Occipital lobe (tissue), 2 donors: ENCODE data around the genes FUNDC1, DIPK2B and RP2.

- RAMPAGE, long total RNA = no peak
These were observed 113.8 kb downstream of the NYX start for GRCh38 chrX:41560923-41561449.

GRCh38 chrX:41665129-41665643, 23.6 kb upstream of the GPR34 start:
- RAMPAGE, long total RNA = no peak

- RAMPAGE, long total RNA = no peak
These were observed 3.4 kb upstream of the GPR82 start for GRCh38 chrX:41720585-41721001.

DNA sequence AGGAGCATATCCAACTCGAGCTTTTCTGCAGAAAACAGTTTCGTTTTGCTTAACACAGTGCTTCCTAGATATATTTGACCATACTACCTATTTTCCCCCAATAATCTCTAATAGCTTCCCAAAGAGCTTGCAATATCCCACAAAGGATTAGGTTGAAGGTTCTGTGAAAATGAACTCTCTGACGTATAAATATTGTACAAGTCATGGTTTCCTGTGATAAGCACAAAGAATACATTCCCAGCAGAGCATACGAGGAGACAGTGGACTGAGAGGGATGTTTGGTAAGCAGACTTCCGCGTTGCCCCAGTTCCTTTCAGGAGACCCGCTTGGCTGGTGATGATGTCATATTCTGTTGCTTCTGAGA, 323.8 kb upstream of the CASK start:
- RAMPAGE, long total RNA = no peak

DNA sequence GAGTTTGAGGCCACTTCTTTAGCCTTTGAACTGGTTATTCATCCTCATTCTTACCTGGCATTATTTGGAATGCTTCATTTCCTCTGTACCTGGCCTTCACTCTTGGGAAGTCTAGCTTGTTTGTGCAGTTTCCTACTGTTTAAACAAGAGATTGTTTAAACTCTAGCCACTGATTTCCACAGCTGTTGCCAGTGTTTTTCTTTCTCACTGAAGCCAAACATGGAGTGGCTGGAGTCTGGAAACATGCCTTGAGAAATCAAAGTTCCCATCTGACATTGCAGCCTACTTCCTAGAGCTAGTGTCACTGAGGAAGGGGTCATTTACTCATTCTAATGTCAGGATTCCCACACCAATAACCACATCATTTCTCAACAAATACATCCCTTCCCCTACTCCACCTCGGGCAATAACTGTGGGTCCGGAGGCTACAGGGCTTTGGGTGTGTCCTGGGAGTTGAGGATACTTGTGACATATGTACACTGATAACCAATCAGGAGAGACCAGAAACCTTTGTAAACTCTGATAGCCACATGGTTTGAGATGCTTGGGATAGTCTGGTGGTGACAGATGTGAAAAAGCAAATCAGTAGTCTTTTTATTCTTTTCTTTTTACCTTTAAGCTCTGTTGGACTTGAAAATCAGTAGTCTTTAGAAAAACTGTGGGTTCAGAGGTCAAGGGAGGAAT, 37.9 kb downstream of the MAOA start:
- RAMPAGE, long total RNA = no peak

DNA sequence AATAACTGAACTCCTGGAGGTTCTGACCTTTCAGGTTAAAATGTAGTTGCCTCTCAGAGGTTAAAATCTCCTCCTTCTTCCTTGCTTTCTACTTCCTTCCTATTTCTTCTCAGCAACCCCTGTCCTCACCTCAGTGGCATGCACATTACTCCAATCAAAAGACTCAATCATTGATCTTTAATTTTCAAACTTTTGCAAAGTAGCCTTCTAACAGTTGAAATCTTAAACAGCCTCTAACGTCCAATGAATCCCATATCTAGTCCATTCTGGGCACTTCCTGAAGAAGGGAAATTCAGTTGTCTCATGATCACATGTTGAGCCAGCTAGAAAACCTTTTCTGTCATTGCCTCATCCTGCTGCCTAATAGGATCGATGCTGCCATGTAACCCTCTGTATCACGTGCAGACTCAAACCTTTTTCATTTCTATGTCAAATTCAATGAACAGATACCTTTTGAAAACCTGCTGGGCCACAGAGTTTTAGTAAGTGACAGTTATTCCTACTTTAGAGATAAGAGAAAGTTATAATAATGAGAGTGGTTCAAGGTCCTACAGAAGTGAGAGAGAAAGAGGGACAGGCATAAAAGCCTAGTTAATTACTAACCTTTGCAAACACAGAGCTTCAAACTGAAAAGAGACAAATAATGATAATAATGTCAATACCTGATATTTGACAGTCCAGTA, 45.9 kb downstream of the MAOA start:
- RAMPAGE, long total RNA = no peak

DNA sequence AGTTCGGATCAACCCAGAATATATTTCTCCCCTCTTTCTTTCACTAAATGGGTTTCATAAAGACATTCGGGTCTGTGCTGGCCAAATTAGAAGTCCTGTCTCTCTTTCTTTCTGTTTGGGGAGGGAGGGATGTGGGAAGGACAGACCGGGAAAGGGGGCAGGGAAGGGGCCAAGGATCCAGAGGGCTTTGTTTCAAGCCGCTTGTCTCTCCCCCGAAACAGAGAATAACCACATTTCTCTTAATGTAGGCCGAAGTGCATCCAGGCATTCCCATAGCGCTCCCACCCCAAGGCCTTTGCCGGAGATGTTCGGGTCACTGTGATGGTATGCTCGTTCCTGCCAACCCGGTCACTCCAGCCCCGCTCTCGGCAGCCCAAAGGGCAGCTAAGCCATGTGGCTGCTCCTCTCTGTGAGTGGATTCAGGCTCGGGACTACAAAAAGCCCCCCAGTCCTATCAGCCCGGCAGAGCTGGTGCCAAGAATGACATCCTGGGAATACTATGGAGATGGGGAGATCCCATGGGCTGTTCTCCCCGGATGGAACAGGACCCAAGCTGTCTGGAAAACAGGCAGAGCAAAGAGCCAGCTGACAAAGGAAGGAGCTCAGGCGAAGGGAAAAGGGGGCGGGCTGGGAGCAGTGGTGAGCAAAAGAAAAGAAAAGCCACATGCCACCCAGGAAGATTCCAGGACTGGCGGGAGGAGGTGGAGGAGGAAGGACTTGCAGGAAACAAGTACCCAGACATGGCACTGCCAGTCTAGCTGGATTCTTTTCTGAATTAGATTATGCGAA, 3.8 kb downstream of the NDP start:
- RAMPAGE, long total RNA = no peak

- RAMPAGE, long total RNA = start-site peak on the minus strand at chrX:44542787-44542860, 502 and 338 reads in 2 replicates
These were observed at the start of gene FUNDC1 for GRCh38 chrX:44542481-44543444. FUNDC1 (minus strand) TSS chrX:44542859.

- RAMPAGE, long total RNA = no peak
These were observed 78.3 kb upstream of the FUNDC1 start for GRCh38 chrX:44620942-44621407.

DNA sequence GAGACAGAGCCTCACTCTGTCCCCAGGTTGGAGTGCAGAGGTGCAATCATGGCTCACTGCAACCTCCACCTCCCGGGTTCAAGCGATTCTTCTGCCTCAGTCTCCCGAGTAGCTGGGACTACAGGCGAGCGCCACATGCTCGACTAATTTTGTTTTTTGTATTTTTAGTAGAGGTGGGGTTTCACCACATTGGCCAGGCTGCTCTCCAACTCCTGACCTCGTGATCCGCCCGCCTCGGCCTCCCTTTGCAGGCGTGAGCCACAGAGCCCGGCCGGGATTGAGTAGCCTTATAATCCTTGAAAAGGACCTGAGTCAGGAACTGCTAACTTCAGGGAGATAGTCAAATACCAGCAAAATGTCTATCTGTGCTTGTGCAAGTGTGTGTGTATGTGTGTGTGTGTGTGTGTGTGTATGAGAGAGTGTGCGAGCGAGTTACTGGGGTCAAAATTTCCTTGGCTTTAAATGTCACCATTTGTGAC, 1.9 kb upstream of the KDM6A start:
- RAMPAGE, long total RNA = no peak

- RAMPAGE, long total RNA = no peak
These were observed 55.2 kb downstream of the KDM6A start for GRCh38 chrX:44928024-44928731.

DNA sequence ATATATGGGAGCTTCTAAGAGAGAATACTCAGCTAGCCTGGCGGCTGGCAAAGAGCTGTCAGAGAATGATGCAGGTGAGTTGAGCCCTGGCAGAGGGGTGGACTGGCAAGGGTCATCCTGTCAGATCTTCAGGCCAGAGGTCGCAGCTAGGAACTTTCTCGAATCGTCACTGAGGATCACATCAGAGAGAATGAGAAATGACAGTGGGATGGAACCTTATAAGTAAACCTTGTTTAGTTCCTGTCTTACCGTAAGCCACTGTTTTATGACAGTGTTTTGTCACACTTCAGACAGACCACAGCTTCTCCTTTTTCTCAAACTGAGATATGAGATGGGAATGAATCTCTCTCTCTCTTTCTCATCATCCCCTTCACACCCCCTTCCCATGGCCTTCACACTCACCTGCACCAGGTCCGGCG, 9.3 kb downstream of the DIPK2B start:
- RAMPAGE, long total RNA = no peak

- RAMPAGE, long total RNA = start-site peak on the minus strand at chrX:45200833-45200878, 72 and 93 reads in 2 replicates
These were observed at the start of gene DIPK2B for GRCh38 chrX:45200560-45201467. DIPK2B (minus strand) TSS chrX:45200876.

DNA sequence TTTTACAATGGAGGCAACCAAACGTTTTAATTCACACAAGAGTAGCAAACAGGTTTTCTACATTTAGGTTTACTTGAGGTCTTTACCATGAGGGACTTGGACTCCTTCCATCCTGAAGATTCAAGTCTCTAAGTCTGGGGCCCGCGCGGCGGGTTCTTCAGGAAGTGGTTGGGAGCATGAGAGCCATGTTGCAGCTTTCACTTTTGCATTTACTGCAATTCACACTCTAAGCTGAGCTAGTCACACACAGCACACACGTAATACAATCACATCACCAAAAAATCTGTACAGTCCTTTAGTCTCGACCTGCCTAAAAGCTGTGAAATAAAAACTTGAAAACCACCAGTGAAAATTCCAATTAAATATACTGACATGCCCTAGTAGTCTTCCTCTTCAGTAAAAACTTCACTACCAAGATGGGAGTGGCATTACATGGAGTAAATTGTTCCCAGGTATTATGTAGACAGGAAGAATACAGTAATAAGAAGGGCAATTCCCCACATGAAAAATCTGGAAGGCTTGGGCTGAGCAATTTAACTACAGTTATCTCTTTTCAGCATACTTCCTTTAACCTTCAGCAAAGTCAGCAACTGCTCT, 571.0 kb upstream of the DIPK2B start:
- RAMPAGE, long total RNA = no peak

GRCh38 chrX:45781863-45782352, 581.2 kb upstream of the DIPK2B start:
- RAMPAGE, long total RNA = no peak

DNA sequence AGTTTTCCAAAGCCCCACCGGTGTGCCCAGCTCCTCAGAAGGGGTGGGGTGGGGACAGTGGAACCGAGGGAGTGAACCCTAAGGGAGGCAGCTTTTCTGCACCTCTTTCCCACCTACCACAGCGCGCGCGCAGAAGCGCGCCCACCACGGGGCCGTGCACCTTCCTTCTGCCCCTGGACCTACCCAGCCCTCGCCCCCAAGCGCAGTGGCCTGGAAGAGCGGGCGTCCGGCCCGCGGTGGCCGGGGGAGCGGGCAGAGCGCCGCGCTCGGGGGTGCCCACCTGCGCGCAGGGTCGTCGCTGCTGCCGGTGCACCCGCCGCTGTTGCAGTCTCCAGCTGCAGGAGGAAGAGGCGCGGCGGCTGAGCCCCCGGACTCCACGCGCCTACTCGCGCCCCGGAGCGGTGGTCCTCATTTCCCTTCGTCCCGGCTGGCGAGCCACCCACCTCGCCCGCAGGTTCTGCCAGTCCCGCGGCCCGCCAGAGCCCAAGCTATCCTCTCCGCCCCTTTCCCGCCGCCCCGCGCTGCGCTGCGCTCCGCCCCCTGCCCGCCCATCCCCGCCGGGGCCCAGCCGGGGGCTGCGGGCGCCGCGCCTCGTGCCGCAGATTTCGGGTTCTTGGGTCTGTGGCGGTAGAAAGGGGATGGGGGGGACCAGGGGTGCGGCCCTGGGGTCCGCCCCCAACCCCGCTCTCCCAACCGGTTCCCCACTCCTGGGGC, 595.9 kb upstream of the KRBOX4 start:
- RAMPAGE, long total RNA = start-site peak on the minus strand centred at position 471 of the sequence, 109 bp wide, 107 and 134 reads in 2 replicates

DNA sequence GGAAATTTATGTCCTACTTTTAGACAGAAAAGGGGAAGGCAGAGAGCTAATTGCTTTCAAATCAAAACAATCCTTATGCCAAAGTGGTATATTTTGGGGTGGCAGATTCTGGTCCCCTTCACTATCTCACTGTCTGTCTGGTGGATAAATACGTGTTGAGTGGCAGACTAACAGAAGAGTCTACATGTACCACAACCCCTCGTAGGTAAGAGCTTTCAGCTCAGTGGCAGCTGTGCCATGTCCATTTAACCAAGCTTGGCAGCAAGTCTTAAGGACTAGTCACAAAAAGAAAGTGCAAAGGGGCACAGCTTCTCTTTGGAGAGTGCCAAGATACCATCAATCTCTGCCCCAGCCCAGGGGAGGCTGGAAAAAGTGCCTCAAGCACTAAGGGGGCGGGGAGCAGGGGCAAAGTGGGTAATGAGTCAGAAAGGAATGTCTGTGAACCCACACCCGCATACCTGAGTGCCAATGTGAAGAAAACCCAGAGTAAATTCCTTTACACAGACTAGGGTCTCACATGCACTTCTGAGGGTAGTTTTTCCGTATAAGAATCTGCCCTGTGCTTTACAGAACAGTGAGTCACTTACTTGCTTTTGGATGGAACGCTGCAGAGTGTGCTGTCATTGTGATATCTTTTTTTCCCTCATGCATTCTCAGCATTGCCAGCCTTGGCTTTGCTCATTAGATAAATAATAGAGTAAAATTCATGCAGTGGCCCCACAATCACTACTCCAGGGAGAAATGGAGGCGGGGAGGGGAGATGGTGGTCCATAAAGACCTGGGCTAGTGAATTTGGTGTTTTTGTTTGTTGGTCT, 121.7 kb upstream of the KRBOX4 start:
- RAMPAGE, long total RNA = no peak

GRCh38 chrX:46836780-46837777, at the start of gene RP2:
RP2 (plus strand) TSS chrX:46837043.
- RAMPAGE, long total RNA = start-site peak on the plus strand at chrX:46836933-46837045, 459 and 43 reads in 2 replicates

- RAMPAGE, long total RNA = no peak
These were observed 1.4 kb downstream of the RP2 start for GRCh38 chrX:46838153-46838706.

- RAMPAGE, long total RNA = no peak
These were observed 1.4 kb downstream of the JADE3 start for GRCh38 chrX:46913545-46914078.